Type B pancreatic cell (in vitro differentiated cells): Measurements from ENCODE around the genes ZNF157 and UXT.

DNA sequence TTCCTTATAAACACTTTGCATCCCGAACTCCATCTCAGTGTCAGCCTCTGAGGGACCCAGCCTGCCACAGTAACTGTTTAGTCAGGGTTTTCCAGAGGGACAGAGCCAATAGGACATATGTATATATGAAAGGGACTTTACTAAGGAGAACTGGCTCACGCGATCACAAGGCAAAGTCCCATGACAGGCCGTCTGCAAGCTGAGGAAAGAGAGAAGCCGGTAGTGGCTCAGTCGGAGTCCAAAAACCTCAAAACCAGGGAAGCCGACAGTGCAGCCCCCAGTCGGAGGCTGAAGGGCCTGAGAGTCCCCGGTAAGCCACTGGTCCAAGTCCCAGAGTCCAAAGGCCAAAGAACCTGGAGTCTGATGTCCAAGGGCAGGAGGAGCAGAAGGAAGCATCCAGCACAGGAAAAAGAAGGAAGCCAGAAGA is 21.6 kb upstream of the SLC9A7 start:
- PRO-cap, result no peak

- PRO-cap, result no peak
These were observed 33.0 kb upstream of the SLC9A7 start for GRCh38 chrX:46791826-46792388.

DNA sequence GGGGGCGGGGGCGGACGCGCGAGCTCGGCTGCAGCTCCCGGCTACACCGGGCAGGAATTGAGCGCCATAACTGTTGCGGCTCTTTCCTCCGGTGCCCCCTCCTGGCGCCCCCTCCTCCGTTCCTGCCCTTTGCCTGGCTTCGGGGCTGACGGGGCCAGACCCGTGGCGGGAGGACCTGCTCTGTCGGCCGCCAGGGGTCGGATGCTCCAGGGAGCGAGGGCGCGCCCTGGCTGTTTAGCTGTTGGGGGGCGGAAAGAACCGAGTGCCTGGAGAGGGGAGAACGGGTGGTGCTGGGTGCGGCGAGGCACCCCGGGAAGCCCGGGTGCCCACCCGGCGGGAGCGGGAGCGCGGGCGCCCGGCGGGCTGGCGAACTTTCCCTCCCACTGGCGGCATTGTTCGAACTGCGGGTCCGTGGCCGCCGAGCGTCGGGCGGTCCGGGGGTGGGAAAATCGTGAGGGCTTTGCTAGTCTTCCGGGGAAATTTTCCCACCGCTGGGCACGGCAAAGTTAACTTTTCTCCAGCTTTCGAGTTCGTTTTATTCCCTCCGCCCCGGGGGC is 845 bp downstream of the JADE3 start:
- PRO-cap, result no peak

GRCh38 chrX:47146069-47146938 is 1.3 kb downstream of the RBM10 start:
- PRO-cap, result no peak

- PRO-cap, result no peak
These were observed 8.6 kb downstream of the UBA1 start for GRCh38 chrX:47202137-47202807.

DNA sequence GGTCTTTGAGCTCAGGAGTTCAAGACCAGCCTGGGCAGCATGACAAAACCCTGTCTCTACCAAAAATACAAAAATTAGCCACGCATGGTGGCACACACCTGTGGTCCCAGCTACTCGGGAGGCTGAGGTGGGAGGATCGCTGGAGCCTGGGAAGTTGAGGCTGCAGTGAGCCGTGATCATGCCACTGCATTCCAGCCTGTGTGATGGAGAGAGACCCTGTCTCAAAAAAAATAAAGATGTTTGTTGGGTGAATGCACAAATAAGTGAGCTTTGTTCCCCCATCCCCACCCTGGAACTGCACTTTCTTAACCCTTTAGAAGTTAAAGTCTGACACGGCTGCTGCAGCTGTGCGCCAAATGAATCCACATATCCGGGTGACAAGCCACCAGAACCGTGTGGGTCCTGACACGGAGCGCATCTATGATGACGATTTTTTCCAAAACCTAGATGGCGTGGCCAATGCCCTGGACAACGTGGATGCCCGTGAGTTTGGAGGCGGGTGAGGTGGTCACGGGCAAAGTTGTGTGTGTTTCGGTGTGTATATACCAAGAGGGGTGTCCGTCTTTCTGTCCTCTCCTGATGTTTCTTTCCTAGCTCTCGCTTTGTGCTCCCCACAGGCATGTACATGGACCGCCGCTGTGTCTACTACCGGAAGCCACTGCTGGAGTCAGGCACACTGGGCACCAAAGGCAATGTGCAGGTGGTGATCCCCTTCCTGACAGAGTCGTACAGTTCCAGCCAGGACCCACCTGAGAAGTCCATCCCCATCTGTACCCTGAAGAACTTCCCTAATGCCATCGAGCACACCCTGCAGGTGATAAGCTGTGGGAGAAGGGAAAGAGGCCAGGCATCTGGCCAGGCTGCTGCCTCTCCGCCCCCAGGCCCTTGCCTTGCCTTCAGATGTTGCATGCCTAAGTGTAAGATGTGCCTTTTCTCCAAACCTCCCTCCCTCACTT is 12.3 kb downstream of the UBA1 start:
- PRO-cap, result no peak

GRCh38 chrX:47212367-47212689 is 6.2 kb upstream of the CDK16 start:
- PRO-cap, result no peak

GRCh38 chrX:47224525-47225249 is 6.2 kb downstream of the CDK16 start:
- PRO-cap, result no peak

DNA sequence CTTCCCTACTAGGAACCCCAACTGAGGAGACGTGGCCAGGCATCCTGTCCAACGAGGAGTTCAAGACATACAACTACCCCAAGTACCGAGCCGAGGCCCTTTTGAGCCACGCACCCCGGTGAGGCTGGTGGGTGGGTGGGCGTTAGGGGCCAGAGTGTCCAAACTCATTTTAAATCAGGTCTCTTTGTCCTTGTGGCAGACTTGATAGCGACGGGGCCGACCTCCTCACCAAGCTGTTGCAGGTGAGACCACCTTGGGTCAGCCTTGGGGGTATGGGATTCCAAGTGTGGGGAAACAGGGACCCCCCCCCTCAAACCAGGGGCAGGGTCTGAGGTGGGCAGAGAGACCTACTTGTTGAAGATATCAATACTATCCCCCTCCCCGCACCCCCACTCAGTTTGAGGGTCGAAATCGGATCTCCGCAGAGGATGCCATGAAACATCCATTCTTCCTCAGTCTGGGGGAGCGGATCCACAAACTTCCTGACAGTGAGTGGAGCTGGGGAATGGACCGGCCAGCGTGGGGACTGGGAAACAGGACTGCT is 5.8 kb upstream of the USP11 start:
- PRO-cap, result no peak

DNA sequence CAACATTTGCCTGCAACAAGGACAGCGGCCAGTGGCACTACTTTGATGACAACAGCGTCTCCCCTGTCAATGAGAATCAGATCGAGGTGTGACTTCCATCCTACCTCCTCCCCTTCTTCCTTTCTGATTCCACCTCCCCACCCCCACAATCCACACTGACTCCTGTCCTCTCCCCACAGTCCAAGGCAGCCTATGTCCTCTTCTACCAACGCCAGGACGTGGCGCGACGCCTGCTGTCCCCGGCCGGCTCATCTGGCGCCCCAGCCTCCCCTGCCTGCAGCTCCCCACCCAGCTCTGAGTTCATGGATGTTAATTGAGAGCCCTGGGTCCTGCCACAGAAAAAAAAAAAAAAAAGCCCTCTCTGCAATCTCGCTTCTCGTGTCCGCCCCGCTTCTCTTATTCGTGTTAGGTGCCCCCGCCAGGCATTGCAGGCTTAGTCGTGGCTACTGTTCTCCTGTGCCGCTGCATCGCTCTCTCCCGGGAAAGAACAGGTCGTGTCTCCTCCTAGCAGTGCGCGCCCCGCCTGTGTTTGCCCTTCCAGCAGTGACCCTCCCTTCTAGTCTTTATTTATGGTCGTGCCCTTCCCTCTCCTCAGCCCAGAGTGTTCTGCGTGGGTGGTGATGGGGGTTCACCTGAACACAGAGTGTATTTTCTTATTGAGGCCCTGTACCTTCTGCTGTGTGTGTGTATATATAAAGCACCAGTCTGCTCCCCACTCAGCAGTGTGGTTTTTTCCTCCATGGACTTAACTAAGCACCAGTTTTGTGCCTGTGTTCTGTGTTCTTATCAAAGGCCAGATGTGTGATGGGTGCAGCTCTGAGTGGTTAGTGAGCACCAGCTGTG is 15.0 kb downstream of the USP11 start:
- PRO-cap, result no peak

- PRO-cap, result no peak
These were observed 11.9 kb upstream of the ZNF157 start for GRCh38 chrX:47358452-47358903.

DNA sequence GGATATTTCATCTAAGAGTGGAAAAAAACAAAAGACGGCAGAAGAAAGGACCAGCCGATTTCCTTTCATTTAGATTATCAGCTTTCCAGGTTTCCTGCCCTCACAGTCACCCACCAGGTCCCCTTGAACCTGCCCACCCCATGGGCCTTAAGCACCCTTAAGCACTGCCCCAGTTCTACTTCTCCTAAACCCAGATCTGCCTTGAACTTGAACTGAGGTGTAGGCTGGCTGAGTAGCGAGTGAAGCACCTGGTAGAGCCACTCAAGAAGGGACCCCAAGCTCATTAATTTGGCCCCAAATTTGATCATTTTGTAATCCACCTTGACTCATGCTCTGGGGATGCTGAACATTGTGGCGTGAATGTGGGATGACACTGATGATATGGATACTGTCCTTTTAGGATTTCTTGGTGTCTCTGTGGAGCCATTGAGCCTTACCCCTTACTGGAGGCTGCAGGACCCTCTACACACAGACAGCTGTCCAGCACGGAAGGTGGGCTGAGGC is at the start of gene ZNF157:
TSS of gene ZNF157 (plus strand) at position 425 of the 504 bp plus-strand sequence.
- PRO-cap, result no peak

DNA sequence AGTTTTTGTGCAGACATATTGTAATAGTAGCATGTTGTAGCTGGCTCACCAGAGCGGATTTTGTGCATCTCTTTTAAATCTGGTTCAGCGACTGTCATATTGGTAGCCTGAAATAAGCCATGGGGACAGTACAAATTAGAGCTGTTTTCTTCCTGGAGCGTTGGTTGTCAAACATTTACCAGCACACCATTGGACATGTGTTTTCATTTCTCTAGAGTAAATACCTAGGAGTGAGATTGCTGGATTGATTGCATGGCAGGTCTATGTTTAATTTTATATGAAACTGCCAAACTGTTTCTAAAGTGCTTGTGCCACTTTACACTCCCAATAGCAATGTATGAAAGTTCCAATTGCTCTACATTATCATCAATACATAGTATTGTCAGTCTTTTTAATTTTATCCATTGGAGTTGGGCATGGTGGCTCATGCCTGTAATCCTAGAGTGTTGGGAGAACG is 2.5 kb upstream of the ARAF start:
- PRO-cap, result no peak

- PRO-cap, result no peak
These were observed 3.8 kb downstream of the ARAF start for GRCh38 chrX:47564437-47565667.

GRCh38 chrX:47586510-47587800 is 4.7 kb downstream of the TIMP1 start:
- PRO-cap, result no peak

- PRO-cap, result bidirectional peak, plus-strand start at chrX:47658850, minus-strand start at chrX:47658728; bidirectional peak, plus-strand start at chrX:47659282, minus-strand start at chrX:47659137
These were observed at the start of gene UXT for GRCh38 chrX:47658237-47659747. UXT (minus strand) TSS chrX:47659180.

DNA sequence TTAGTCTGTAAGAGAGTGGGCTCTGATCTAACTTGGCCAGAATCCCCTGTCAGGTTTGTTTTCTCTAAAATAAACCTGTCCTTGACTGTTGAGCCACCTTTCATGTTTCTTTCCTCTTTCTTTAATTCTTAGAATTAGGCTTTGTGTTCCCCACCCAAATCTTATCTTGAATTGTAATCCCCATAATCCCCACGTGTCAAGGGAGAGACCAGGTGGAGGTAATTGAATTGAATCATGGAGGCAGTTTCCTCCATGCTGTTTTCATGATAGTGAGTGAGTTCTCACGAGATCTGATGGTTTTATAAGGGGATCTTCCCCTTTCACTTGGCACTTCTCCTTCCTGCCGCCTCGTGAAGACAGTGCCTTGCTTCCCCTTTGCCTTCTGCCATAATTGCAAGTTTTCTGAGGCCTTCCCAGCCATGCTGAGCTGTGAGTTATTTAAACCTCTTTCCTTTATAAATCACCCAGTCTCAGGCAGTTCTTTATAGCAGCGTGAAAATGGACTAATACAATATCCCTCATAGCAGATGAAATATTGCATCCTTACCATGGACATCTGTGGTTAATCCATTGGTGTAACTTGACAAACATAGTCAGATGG is 17.5 kb upstream of the UXT start:
- PRO-cap, result no peak

DNA sequence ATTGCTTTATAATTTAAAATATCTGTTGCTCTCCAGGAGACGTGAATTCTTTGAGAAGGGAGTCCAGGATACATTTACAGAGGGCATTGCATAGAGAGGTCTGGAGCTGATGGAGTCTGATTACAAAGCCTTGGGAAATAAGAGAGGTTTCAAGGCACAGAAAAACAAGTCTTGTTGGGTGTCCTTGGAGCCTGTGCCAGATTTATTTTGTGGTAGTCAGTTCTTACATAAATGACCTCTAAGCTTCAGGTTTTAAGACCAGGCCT is 48.4 kb upstream of the UXT start:
- PRO-cap, result no peak

DNA sequence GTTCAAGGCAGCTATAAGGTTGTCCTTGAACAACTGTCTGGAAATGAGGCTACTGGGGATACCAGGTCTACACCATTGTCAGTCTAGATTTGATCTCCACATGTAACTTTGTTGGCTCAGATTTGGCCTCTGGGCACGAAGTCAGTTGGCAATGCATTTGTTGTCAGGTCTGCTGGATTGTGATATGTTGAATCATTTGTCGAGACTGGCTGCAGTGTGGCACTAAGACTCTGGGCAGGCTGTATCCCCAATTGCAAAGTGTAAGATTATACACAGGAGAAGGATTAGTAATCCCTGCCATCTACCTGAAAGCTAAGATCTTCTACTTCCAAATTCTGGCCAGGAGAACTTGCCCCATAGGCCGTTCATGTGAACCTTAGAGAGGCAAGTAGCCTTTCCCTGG is 26.5 kb downstream of the ZNF81 start:
- PRO-cap, result no peak

DNA sequence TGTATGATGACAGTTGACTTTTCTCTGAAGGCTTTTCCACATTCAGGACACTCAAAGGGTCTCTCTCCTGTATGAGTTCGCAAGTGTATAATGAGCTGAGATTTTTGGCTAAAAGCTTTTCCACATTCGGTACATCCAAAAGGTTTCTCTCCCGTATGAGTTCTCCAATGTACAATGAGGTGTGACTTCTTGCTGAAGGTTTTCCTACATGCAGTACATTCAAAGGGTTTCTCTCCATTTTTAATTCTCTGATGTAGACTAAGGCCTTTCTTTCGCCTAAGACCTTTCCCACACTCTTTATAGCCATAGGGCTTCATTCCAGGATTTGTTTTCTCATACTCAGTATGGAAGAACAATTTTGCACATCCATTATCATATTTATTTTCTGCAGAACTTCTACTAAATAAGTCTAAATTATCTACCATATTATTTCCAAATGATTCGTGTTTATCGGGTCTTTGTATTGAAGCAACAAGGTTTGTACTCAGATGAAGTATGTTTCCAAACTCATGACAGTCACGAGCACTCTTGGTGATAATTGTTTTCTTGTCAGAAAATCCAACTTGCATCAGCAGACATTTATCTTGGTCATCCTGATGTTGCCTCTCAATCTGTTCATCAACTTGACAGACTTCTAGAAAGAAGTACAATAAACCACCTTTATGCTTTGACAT is 26.5 kb downstream of the ZNF182 start:
- PRO-cap, result no peak